Measurements from ENCODE around the genes PDE7B and HEBP2.

DNA sequence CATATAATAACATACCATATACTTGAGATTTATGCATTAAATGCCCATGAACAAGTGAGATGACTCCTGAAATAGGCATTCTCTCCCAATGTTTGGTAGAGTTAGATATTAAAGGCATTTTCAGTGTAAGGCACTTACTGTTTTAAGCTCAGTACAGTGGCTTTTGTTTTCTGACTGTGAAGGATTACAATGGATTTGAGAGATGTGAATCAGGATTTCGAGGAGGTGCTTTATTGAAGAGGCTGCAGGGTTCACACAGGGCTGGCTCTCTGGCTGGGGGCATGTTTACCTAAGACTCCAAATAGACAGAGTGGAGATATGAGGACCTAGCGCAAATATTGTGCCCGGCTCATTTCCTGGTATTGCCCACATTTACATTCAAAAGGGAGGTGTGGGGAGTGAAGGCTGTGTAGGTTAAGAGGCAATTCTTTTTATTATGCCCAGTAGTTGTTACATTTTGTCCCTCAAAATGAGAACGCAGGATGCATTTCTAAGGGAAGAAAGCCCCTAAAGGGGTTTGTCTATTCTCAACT lies 70.3 kb downstream of the MYB start:
- PRO-cap: no peak

GRCh38 chr6:135368860-135369367 lies 128.6 kb downstream of the AHI1 start:
- PRO-cap: no peak

- PRO-cap: no peak
Observed at GRCh38 chr6:135722668-135722955, 128.9 kb upstream of the PDE7B start.

GRCh38 chr6:135851406-135852386 lies at the start of gene PDE7B:
TSS of gene PDE7B (plus strand) at chr6:135851701.
- PRO-cap: unidirectional peak, plus-strand start at chr6:135851707

GRCh38 chr6:136001131-136001616 lies 149.7 kb downstream of the PDE7B start:
- PRO-cap: no peak

DNA sequence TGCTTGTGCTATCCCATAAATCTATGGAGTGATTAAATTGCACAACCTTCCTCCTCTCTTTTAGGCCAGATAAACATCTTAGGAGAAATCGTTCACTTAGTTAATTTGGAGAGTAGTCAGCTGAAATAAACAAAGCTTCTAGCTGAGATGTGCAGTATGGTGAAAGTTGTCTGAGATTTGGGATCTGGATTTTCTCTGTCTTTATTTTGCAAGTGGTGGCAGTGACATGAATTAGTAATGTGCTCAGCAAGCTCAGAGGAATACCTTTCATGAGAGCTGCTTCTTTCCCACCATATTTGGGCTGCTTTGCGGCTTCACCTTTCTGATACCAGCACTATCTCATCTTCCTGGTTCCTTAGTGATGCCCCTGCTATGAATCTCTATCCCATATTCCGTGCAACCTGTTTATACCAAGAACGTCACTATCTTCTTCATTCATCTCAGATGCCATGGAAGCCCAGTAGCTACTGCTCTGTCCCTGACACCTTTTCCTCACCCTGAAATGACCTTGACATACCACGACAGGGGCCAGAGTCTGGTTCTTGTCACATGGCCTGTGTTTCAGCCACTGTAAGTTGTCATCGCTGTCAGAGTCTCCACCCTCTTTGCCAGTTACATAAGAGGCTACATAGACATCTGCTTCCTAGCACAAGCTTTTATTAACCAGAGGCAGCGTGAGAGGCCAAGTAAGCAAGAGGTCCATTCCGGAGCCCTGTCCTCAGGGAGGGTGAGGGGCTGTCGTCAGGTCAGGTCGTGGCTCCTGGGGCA lies 146.6 kb downstream of the MTFR2 start:
- PRO-cap: no peak

DNA sequence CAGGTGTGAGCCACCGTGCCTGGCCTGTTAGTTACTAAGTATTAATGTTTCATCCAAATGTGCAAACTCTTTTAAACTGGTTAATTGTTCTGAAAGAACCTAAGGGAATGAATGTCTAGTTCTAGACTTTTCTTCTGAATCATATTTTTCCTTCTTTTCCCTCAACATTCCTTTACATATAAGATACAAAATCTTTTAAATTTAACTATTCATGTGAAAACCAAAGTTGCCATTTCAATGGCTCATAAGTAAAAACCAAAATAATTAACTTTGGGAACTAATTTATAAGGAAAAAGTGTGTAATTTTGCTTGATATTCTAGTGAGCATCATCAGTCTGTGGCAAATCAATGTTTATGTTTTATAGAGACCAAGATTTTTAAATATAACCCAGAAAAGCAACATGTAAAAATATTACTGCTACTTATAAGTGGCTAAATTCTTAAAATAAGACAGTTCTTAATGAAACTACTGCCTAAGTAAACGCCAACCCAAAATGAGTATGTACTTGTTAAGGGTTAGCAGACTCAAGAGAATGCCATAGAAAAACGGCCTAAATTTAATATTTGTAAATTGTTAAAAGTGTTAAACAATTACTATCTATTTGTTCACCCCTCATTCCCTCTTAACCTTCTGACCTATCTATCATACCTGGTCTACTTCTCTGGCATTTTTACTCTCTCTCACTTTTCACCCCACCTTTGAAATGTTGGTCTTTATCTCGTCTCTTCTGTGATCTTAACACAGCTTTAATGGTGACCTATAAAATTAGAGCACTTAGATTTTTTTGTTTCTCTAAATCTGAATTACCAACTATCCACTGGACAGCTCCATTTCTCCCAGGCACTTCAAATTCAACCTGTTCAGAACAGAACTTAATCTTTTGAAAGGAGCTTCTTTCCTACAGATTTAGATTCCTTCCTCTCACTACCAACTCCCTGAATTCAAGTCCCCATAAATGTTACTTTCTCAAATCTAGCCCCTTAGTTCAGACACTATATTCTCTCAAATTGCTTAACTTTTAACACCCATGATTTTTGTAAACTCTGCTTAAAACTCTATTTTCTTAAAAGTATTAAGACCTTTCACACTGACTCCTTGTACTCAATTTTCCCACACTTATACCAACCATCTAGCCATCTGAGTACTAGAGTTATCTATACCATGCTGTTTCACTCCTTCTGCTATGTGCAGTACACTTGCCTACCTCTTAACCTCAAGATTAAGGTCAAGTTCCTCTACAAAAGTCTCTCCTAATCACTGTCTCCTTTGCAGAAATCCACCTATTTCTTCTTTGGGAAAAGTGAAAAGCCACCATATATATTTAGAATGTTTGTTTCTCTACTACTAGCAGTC lies 14.8 kb upstream of the MTFR2 start:
- PRO-cap: no peak

DNA sequence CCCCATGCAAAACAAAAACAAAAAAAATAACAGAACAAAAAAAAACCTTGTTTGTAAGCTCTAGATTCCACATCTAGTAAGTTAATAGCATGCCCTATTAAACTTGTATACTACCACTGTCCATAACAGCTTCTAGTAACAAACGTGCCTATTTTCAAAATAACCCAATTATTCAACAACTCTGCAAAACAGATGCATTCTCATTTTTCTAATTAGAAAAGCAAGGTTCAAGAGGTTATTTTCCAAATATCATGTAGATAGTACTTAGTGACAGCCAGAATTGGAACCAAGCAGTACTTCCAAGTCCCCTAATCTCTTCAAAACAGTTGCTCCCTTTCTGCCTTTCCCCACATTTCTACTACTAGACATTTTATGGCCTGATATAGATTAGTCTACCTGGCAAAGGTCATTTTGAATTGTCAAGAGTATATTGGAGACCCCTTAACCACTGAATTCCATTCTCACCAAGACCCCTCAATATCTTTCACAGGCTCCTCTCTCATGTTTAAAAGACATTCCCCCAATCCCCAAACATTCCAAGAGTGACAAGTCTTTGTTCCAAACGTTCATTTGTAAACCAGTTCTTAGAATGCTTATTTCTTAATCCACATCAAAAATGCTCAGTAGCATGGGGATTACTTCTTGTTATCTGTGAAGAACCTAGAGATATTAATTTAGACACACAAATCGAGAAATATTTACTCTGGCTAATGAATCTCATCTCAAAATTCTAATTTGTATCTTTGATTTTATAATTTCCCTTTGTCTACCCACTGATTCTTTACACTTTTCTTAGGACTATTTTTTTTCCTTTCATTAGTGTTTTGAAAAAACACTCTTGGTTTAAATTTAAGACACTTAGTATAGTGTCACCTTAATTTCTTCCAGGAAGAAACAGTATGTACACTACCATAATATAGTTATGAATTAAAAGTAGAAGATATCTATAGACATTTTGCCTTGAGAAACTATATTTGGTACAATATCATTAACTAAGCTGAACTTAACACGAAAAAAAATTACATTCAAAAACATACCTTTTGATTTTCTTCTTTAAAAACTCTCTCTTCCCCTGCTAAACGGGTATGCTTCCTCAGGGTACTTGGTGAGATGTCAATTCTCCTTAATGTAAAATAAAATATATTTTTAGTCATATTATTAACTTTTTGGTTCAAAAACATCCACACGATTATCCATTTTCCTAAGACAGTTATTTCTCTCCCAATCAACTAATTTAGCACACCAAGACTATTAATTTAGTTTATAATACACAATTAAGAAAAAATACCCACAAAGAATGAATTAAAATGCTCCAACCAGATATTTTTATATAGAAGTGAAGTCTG lies 18.2 kb downstream of the BCLAF1 start:
- PRO-cap: no peak

DNA sequence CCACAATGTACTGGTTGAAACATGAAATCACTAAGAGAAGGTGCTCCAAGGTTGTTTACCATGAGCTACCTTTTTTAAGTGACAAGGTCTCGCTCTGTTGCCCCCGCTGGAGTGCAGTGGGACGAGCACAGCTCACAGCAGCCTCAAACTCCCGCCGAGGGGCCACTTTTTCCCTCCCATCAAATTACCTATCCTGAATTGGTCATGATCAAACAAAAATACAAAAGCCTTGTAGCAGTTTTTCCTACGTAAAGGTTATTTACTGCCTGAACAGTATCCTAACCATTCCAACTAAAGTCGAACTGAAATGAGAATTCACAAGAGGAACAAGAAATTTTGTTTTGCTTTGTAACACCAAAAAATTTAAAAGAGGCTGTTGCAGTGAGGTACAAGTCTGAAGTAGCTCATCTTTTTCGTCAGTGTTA lies 1.4 kb downstream of the BCLAF1 start:
- PRO-cap: no peak

DNA sequence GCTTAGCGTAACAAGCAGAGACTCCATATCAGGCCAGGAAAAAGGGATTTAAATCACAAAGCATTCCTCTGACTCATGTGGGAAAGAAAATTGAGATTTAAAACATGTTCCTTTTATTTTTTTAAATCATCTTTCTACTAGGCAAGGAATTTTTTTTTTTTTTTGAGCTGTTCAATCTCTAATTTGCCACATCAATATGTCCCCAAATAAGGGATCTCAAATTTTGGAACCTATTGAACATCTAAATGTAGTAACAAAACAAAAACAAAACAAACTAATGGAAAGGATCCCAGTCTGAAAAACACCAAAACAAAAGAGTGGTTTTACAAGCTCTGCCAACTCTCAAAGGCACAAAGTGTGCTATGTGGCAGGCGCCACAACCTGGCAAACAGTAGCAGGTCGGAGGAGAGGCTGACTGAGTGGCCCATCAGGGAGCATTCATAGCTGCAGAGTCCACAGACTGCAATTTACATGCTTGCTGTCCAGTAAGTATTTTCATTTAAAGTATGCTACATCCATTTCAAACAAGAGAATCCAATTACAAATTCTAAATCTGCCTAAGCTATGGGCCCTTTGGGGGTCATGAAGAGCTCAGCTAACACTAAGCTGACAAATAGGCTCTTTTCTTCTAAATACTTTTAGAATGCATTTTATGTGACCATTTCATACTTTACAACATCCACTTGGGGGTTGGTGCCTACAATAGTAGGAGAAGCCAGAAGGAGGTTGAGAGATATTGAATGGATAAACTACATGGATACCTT lies 115.6 kb downstream of the MAP7 start:
- PRO-cap: no peak

DNA sequence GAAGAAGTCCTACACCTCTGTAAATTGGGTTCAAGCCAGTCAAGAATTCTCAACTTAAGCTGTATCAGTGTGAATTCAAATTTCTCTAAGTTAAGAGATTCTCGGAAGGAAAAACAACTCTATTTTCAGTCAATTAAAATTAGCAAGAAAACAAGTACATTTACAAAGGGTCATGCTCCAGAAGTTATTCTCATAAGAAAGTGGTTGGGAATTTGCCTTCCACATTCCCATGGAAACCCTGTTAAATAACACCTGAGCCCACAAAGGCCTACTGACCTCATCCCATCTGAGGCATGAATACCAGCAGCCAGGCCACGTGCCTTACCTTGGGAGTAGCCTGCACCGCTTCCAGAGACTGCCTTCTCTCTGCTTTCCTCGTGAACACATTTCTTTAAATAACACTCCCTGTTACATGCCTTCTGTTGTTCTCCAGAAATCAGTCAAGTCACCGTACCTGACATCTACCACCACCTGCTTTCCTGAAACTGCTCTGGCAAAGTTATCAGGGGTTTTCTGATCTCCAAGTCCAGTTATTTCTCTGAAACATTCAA lies 19.3 kb downstream of the MAP3K5 start:
- PRO-cap: no peak

DNA sequence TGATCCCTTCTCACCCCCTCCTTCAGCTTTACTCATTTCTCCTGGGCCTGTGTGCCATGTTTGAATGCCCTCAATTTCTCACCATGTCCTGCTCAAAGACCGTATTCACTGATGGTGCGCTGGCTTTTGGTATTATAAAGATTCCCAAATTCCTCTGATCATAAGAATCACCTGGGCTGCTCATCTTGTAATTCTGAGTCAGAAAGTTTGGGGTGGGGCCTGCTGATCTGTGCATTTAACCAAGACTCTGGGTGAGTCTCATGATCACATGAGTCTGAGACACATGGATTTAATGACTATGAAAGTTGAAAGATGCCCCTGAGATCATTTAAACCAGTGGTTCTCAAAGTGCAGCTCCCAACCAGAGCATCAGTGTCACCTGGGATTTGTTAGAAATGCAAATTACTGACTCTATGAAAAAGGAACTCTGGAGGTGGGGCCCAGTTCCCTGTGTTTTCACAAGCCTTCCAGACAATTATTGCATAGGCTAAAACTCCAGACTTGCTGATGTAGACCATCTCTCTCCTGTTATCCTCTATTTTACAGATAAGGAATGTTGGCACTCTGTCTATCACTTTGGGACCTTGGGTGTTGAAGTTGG lies 57.7 kb upstream of the IL20RA start:
- PRO-cap: no peak

DNA sequence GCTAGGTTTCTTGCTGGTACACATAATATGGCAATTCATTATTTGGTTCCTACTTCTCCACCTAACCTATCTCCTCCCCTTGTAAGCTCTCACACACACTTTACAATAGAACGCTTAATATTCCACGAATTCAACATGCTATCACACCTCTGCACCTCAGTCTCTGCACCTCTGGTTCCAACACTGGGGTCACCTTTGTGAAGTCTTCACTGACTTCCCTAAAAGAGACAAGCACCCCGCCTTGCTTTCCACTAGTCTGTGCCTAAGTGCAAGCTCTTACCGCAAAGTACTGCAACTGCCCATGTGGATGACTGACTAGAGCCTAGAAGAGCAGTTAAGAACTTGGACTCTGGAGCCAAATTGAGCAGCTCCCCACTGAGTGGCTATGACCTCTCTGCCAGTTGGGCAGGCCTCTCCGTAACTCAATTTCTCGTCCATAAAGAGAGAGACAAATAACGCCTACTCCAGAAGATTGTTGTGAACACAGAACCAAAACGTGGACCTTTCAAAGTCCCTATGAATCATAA lies 1.4 kb downstream of the IFNGR1 start:
- PRO-cap: no peak

DNA sequence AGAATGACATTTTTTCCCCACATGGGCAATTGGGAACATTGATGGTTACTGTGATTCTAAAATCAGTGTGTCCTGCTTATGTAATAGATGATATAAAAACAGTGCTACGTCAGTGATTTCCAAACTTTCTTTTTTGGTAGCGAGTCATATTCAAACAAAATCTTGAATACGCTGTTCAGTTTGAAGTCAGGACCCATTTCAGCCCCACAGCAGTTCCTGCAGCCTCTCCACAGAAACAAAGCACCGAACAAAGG lies 170.0 kb upstream of the OLIG3 start:
- PRO-cap: no peak

GRCh38 chr6:137699167-137699694 lies 167.8 kb upstream of the TNFAIP3 start:
- PRO-cap: no peak

- PRO-cap: no peak
Observed at GRCh38 chr6:137728669-137729413, 138.2 kb upstream of the TNFAIP3 start.

DNA sequence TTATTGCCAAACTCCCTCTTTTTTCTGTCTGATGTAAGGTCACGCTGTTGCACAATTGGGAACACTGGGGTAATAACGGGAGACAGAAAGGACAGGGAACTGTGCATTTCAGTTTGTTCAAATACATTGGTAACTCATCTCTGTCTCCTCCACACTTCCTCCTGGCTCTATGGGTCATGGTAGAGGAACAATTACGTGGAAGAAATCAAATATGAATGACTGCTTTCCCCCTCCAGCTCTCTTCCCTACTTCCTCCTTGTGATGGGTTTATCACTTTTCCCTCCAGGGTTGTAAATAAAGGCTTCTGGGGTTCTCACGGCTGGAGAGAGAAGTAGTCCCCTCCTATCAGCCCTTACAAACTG lies 132.2 kb upstream of the TNFAIP3 start:
- PRO-cap: no peak

DNA sequence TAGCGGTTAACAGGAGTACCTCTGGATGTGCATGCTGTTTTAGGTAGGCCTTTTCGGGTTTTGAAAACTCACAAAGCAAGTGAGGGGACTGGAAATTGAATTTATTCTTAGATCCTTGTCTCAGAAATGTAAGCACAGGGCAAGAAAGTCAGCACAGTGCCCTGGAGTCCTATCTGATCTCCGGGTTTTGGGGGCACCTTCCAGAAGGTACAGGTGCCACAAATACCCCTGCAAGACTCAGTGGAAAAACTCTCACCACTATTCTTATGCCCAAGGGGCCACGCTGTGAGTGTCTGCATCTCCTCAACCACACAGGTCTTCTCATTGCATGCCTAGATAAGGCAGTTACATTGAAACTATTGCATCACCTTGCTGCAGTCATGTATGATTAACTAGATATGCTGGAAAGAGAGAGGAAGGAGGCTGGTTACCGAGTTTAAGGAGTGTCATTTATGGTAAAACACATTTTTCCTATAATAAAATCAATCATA lies 37.3 kb downstream of the TNFAIP3 start:
- PRO-cap: no peak

- PRO-cap: no peak
Observed at GRCh38 chr6:138104566-138105350, 2.5 kb downstream of the PERP start.

GRCh38 chr6:138403854-138404616 lies at the start of gene HEBP2:
TSS of gene HEBP2 (plus strand) at chr6:138404223.
- PRO-cap: bidirectional peak, plus-strand start at chr6:138404361, minus-strand start at chr6:138404118

Data from ReNcell CX (cell line).